SJCRH30 (cell line): ENCODE data around the genes EPHA2 and PADI2.

GRCh38 chr1:16138781-16139648 is 16.9 kb downstream of the EPHA2 start:
- RAMPAGE, long total RNA, result no peak

GRCh38 chr1:16155490-16156720 is at the start of gene EPHA2:
TSS of gene EPHA2 (minus strand) at chr1:16156069.
- RAMPAGE, long total RNA, result no peak

DNA sequence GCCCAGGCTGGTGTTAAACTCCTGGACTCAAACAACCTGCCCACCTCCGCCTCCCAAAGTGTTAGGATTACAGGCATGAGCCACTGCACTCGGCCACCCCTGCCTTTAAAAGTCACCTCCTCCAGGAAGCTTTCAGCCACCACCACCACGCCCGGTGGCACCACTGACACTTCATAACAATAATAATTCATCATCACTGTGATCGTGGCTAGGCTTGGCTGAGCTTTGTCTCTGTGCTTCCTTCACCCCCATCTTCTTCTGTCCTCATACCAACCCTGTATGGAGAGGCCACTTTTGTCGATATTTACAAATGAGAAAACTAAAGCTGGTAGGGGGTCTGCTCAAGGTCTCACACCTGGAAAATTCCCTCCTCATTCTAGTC is 12.8 kb upstream of the EPHA2 start:
- RAMPAGE, long total RNA, result no peak

- RAMPAGE, long total RNA, result no peak
Observed at GRCh38 chr1:16180332-16180830, 24.5 kb upstream of the EPHA2 start.

- RAMPAGE, long total RNA, result no peak
Observed at GRCh38 chr1:16250292-16251304, 13.6 kb upstream of the CPLANE2 start.

DNA sequence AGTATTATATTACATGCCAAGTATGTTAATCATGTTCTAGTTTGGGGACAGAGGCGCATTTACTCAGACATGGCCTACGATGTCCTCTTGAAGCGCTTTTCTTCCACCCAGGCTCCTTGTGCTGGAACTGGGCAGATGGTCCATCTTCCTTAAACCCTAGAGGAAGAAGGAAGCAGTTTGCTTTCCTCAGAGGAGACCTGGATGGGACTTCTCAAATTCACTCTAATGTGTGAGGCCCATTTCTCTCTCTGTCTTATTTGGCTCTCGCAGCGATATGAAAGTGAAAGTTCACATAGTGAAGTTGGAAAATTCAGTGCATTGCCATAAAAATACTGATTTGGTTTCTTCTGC is 20.1 kb downstream of the SZRD1 start:
- RAMPAGE, long total RNA, result no peak

GRCh38 chr1:16498330-16498925 is 57.9 kb downstream of the NECAP2 start:
- RAMPAGE, long total RNA, result no peak

GRCh38 chr1:16735420-16735619 is 186.4 kb upstream of the CROCC start:
- RAMPAGE, long total RNA, result no peak

DNA sequence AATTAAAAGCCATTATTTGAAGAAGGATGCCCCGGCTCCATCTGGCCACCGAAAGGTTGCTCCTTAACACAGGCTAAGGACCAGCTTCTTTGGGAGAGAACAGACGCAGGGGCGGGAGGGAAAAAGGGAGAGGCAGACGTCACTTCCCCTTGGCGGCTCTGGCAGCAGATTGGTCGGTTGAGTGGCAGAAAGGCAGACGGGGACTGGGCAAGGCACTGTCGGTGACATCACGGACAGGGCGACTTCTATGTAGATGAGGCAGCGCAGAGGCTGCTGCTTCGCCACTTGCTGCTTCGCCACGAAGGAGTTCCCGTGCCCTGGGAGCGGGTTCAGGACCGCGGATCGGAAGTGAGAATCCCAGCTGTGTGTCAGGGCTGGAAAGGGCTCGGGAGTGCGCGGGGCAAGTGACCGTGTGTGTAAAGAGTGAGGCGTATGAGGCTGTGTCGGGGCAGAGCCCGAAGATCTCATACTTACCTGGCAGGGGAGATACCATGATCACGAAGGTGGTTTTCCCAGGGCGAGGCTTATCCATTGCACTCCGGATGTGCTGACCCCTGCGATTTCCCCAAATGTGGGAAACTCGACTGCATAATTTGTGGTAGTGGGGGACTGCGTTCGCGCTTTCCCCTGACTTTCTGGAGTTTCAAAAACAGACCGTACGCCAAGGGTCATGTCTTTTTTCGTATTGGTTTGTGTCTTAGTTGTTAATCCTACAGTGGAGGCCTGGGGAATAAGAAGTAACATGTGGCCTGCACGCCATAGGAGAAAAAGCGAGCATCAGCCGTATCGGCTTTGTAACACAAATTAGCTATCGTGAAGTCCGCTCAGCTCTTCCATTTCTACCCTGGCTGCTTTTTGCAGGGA is 181.4 kb upstream of the CROCC start:
- RAMPAGE, long total RNA, result no peak

GRCh38 chr1:16764967-16765705 is 156.6 kb upstream of the CROCC start:
- RAMPAGE, long total RNA, result no peak

DNA sequence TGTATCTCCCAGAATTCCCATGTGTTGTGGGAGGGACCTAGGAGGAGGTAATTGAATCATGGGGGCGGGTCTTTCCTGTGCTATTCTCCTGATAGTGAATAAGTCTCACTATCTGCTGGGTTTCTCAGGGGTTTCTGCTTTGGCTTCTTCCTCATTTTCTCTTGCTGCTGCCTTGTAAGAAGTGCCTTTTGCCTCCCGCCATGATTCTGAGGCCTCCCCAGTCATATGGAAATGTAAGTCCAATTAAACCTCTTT is 51.8 kb upstream of the CROCC start:
- RAMPAGE, long total RNA, result no peak

GRCh38 chr1:16888573-16889785 is 32.8 kb upstream of the CROCC start:
- RAMPAGE, long total RNA, result no peak

DNA sequence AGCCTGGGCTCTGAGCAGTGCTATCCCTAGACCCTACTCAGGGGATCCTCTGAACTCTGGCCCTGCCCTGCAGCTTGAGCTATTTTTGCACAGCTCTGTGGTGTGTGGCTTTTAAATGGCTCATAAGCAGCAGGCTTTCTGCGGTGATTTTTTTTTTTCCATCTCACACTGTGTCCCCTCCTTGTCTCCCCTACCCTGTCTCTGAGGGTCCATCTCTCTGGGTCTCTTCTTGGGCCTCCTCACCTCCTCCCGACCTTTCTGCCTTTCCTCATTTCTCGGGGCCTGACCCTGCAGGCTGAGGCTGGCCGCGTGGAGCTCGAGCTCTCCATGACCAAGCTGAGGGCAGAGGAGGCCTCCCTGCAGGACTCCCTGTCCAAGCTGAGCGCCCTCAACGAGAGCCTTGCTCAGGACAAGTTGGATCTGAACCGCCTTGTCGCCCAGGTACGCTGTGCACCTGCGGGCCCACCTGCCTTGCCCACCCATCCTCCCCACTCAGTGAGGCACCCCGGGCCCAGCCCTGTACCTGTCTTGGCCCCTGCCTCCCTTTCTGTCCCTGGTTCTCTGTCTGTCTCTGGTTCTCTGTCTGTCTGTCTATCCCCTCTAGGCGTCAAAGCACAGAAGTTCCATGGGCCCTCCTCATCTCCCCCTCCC is 24.4 kb downstream of the CROCC start:
- RAMPAGE, long total RNA, result no peak

GRCh38 chr1:16955673-16956339 is 24.6 kb downstream of the MFAP2 start:
- RAMPAGE, long total RNA, result no peak

GRCh38 chr1:16978401-16979205 is 1.8 kb downstream of the MFAP2 start:
- RAMPAGE, long total RNA, result no peak

GRCh38 chr1:17109848-17110262 is 9.4 kb downstream of the PADI2 start:
- RAMPAGE, long total RNA, result no peak

DNA sequence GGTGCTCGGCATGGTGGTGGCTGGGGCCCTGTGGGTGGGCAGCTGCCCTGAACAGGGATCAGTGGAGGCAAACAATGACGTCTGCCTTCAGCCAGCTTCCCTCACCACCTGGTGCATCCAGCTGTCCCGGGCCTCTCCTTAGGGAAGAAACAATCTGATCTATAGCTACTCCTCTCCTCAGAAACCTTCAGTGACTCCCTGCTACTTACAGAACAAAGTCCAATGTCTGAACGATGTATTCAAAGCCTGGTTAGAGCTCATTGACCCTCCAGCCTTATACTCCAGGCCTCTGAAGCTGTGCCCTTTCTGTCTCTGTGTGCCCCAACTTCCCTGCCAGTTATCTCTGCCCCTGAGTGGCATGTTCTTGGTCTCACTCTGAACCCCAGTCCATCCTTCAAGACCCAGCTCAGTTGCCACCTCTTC is 6.6 kb downstream of the PADI2 start:
- RAMPAGE, long total RNA, result no peak

- RAMPAGE, long total RNA, result no peak
Observed at GRCh38 chr1:17119236-17120217, at the start of gene PADI2. TSS of gene PADI2 (minus strand) at chr1:17119451.

DNA sequence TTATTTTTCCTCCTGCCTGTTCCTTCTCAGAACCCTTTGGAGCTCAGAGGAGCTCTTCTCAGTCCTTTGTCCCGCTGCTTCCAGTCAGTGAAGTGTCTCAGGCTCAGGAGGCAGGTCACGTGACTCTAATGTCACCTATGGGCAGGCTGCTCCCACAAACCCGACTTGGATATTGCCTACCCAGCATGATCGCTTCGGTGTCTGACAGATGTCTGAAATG is 5.2 kb downstream of the PADI6 start:
- RAMPAGE, long total RNA, result no peak

- RAMPAGE, long total RNA, result no peak
Observed at GRCh38 chr1:17411915-17412677, 27.4 kb downstream of the RCC2 start.